ENCODE measurements around the genes VAX1, KCNK18 and RAB11FIP2.

- PRO-cap = no peak
Measured at GRCh38 chr10:114570882-114571220, 87.2 kb downstream of the ABLIM1 start.

DNA sequence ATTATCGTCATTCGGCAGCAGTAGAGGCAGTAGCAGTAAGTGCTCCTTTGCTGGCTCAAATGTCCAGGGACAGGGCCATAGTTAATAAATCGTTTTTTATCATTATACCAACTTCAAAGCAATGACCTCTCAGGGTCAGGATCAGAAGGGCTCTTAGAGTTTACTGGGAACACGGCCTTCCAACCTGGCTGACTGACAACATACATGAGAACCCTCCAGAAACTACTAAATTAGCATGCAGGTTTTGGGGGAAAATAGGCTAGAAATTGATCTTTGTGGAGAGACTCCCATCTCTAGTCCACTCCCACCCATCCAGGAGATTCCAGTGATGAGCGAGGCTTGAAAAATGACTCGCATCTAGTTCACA lies 84.7 kb downstream of the ABLIM1 start:
- PRO-cap = no peak

- PRO-cap = no peak
Measured at GRCh38 chr10:114713499-114714088, 55.5 kb upstream of the ABLIM1 start.

GRCh38 chr10:114719120-114719918 lies 61.2 kb upstream of the ABLIM1 start:
- PRO-cap = no peak

- PRO-cap = no peak
Measured at GRCh38 chr10:114767995-114768882, 53.3 kb upstream of the FHIP2A start.

DNA sequence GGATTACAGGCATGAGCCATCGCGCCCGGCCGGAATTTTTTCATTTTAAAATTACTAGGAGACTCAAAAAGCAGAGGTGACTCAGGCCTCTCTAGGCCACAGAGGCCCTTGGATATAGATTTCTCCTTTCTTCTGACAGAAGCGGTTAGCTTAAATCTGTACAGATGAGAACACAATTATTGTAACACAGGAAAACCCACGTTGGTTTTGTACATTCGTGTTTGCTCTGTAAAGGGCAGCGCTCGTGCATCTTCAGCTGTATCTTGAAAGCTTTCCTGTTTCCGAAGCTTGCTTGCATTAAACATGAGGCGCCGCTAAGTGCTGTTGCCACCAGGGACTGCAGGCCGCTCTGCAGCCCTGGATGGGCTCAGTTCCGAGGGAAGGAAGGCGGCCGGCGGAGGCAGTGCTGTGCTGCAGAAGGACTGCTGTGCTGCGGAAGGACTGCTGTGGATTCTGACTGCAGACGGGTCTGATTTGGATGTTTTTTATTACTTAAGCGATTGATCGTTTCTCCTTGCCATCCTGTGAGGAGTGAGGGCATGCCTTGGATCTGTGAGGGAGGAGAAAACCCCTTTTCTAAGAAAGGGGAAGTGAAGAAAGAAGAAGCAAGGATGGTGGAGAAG lies 53.3 kb downstream of the FHIP2A start:
- PRO-cap = no peak

GRCh38 chr10:116207189-116207572 lies 65.8 kb downstream of the GFRA1 start:
- PRO-cap = no peak

DNA sequence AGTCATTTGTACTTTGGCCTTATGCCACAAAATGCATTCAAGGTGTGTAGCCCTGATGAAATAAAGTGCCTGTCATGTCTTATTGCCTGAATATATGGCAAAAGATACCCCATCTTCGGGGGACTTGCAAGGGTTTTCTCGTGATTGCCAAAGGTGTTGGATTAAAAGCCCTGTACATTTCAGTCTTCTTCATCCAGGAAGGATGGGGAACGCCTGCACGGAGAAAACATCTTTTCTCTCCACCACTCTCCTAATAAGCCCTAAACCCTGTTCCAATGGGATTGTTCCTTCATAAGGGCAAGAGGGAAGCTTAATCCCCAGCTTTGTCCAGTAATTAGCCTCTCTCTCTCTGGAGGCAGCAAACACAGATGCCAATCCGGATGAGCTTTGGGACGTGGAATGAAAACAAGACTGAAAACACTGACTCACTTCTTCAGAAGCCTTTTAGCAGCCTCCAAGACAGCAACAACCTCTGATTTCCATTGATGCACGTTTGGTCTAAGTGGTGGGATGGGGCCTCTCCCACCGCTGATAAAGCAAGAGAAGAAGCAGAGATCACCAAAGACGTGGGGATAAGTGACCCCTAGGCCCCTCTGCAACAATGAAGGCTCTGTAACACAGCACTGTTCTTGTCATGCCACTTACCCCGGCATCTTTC lies 5.7 kb upstream of the GFRA1 start:
- PRO-cap = bidirectional peak, plus-strand start at position 436 of the sequence, minus-strand start at position 378 of the sequence

DNA sequence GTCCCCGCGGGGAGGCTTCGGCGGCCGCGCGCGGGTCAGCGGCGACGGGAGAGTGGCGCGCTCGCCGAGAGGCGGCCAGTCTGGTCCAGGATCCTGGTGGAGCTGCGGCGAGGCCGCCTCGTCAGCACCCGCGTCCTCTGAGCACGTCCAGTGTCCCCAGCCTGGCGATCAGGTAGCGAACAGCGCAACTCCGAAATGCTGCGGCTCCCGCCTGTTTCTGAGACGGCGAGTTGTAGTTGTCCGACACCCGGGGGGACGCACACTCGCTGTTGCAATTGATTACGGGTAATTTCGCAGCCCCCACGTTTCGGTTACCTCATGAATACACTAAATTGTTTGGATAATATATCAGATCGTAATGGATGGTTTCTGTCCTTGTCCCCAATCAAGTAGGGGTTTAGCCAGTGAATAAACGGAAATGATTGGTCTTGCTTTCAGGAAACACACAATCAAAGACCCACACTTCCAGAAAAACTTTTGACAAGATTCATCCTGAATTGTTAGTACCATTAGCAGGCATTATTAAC lies at the start of gene VAX1:
Gene VAX1, minus strand, starts transcription at position 54 of the 527 bp plus-strand sequence.
- PRO-cap = no peak

- PRO-cap = no peak
Measured at GRCh38 chr10:117138950-117140002, 1.2 kb upstream of the VAX1 start.

DNA sequence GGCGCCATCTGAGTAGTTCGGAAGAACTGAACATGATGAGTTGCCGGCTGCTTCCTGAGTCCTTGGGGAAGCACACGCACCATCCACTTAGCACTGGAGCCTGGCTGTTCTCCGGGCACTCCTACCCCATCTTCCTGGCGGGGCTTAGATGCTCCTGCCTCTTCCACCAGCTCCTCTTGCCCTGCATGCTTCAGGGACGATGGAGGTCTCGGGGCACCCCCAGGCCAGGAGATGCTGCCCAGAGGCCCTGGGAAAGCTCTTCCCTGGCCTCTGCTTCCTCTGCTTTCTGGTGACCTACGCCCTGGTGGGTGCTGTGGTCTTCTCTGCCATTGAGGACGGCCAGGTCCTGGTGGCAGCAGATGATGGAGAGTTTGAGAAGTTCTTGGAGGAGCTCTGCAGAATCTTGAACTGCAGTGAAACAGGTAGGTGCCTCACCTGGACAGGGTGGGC lies at the start of gene KCNK18:
Gene KCNK18, plus strand, starts transcription at position 200 of the 450 bp plus-strand sequence.
- PRO-cap = no peak

DNA sequence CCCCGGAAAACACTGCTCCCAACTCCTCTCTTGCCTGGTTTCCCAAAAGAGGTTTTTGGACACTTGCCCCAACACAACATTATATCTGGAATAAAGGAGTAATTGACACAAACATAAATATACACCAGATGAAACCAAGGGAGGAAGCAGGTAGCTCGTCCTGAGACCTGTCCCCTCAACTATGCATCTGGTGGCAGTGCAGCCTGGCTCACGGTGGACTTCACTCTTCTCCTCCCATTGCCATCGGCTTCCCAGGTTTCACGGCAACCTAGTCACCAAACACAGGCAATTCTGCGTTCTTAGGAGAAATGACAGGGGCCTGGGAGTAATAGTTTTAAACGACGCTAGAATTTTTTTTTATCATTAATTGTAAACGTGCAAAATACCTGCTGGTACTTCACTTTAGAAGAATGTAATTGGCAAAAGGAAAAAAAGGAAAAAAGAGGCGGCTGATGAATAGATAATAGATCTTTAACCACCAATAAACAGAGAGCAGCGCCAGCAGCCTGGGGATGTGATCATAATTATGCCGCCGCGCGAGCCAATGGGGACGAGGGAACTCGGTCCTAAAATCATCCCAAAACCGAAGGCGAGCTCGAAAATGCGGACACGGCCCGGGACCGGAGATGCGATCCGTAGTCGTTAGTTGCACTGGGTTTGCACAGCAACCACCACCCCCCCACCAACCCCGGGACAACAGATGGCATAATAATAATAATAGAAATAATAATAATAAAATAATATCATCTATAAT lies 1.5 kb upstream of the EMX2 start:
- PRO-cap = no peak

DNA sequence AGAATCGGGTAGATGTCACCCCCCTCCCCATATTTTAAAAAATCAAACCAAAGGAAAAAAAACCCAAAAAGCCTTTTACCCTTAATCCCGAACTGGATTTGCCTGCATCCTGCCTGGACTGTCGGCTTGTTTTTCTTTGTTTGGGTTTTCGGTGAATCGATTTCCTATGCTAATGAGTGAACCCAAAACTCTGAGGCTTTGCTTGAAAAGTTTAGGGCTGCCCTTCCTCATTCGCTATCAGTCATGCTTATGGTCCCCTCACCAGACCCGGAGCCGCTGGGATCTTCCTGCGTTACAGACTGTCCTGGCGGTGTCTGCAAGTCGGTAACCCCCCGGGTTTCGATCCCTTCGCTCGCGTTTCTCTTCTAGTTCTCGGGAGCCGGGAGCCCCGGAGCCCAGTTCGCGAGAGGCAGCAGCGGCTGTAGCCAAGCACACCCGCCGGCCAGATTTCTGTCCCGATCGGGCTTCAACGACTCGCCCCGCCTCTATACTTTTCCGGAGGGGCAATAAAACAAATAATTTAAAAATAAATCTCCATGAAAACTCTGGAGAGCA lies 2.2 kb downstream of the EMX2 start:
- PRO-cap = no peak

- PRO-cap = no peak
Measured at GRCh38 chr10:117549805-117550393, 7.4 kb downstream of the EMX2 start.

GRCh38 chr10:117553177-117554195 lies 10.9 kb downstream of the EMX2 start:
- PRO-cap = no peak

DNA sequence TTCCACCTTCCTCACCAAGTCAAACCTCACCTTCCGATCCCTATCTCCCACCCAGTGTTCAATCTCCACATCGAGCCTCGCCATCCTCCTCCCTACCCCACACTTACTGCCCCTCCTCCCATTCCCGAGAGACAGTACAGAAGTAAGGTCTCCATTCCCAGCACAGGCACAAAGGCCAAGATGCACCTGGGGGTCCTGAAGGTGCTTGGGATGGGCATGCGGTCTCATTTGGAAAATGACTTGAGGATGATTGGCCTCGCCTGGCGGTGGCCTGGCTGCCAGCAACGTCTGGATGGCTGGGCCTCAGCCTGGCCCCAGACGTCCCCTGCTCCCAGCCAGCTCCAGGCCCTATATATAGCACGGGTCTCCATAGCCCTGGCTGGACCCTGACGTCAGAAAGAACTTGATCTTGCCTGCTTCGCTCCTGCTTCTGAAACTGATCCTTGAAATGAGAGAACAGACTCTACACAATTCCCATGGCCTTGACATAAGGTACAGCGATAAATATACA lies 11.7 kb downstream of the EMX2 start:
- PRO-cap = no peak

DNA sequence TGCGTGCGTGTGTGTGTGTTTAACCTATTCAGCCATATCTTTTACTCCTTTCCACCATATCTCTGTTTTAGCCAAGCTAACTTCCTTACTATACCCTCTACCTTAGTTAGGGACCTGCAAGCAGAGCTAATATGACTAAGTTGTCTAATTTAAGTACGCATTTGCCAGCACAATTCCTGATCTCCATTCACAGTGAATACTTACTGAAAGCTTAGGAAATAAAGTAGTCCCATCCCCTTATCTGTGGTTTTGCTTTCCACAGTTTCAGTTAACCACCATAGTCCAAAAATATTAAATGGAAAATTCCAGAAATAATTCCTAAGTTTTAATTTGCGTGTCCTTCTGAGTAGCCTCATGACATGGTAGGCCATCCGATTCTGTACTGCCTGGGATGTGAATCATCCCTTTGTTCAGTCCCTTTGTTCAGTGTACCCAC lies 14.3 kb downstream of the RAB11FIP2 start:
- PRO-cap = no peak

GRCh38 chr10:118046534-118047175 lies at the start of gene RAB11FIP2:
Gene RAB11FIP2, minus strand, starts transcription at chr10:118046941.
- PRO-cap = bidirectional peak, plus-strand start at chr10:118046998, minus-strand start at chr10:118046893

DNA sequence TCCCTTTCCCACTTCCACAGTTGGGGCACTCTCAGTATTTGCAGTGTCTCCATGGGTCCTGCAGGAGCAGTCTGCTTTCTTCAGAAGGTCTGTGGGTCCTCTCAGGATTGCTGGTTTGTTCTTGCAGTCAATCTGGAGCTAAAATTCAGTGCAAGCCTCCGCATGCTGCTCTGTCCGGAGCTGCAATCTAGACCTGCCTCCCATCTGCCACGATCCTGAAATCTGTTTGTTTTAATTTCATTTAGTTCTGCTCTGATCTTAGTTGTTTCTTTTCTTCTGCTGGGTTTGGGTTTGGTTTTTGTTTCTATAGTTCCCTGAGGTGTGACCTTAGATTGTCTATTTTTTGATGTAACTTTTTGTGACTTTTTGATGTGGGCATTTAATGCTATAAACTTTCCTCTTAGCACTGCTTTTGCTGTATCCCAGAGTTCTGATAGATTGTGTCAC lies 63.9 kb upstream of the PRLHR start:
- PRO-cap = no peak

GRCh38 chr10:118673315-118673947 lies 78.0 kb upstream of the PRLHR start:
- PRO-cap = no peak